Gastrocnemius medialis (tissue), 3 donors: ENCODE measurements around the genes UBE2Q2 and TMEM266.

DNA sequence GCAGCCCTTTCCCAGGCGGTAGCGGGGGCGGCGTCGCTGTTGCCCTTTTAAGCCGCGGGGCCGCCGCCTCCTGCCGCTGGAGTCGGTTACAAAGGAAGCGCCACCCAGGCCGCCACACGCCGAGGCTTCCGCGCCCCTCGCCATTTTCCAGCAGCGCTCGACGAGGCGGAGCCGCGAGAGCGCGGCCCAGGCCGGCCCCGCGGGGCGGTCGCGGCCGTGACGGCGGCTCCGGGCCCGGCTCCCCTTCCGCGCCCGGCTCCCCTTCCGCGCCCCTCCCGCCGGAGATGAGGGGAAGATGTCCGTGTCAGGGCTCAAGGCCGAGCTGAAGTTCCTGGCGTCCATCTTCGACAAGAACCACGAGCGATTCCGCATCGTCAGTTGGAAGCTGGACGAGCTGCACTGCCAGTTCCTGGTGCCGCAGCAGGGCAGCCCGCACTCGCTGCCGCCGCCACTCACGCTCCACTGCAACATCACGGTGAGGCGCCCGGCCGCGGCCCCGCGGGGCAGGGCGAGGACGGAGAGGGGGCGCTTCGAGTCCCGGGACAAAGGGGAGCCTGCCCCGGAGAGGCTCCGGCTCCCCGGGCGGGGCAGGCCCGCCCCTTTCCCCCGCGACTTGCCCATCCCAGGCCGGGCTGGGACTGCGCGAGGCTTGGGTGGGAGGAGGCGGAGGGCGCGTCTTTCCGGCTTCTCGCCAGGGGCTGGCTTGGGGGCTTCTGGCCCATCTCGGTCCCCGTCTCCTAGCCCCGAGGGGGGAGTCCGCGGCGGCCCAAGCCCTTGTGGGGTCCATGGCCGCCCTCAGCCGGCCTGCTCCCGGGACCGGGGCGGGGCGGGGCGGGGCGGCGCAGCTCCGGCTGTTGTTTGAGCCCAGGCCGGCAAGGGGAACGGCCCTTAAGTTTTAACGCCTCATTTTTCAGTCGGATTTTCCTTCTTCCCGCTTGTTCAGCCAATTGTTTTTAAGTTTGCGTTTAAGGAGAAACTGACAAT is at the start of gene UBE2Q2:
Gene UBE2Q2 (plus strand): TSS at position 76 of the 984 bp plus-strand sequence.
- PRO-cap = bidirectional peak, plus-strand start at position 76 of the sequence, minus-strand start outside the sequence; bidirectional peak, plus-strand start at position 643 of the sequence, minus-strand start at position 584 of the sequence; unidirectional peak, minus-strand start at position 809 of the sequence
- RAMPAGE, long total RNA, 3 experiments = no peak in any of the 3 experiments

DNA sequence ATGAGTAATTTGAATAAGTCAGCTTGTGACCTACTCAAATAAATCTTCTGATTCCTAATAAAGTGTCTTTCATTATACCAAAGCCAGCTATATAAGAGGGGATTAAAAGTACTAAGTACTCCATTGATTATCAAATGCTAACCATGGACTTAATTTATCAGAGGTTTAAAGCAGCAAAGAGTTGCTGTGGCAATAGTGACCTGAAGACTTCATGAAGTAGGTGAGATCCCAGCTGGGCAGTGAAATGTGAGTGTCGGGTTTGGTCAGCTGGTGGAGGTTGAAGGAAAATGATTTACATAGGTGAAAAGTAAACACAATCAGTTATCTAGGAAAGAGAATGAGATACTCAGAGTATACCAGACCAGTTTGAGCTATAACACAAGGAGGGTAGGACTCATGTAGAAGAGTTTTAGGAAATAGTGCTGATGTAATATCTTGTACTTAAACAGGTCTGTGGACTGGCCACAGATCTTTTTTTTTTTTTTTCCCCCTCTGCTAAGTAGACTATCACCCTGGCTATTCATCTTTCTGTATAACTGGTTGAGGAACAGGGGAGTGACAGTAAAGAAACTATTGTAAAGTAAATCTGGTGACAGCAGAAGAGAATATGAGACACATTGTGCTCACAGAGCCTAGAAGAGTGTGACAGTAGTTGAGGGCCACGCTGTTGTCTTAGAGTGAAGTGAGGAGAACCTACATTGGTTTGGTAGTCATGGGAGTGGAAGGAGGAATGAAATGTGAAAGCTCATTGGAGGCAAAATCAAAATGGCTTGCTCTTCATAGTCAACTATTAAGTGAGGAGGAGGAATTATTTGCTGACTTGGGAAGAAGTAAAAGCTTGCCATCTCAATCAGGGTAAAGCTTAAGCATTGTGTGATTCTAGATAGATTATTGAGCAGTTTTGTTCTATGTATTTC is 16.3 kb upstream of the FBXO22 start:
- PRO-cap = no peak
- RAMPAGE, long total RNA, 3 experiments = no peak in any of the 3 experiments

- PRO-cap = bidirectional peak, plus-strand start at chr15:76059985, minus-strand start at chr15:76059762
- RAMPAGE, long total RNA, 3 experiments = start-site peak on the minus strand in 3 of 3 experiments, at chr15:76060208-76060230 at its widest, 12 to 58 reads per replicate
Observed at GRCh38 chr15:76059500-76060439, at the start of gene TMEM266. TSS of gene TMEM266 (plus strand) at chr15:76059985.

GRCh38 chr15:76170183-76170382 is 110.3 kb downstream of the TMEM266 start:
- PRO-cap = no peak
- RAMPAGE, long total RNA, 3 experiments = no peak in any of the 3 experiments

DNA sequence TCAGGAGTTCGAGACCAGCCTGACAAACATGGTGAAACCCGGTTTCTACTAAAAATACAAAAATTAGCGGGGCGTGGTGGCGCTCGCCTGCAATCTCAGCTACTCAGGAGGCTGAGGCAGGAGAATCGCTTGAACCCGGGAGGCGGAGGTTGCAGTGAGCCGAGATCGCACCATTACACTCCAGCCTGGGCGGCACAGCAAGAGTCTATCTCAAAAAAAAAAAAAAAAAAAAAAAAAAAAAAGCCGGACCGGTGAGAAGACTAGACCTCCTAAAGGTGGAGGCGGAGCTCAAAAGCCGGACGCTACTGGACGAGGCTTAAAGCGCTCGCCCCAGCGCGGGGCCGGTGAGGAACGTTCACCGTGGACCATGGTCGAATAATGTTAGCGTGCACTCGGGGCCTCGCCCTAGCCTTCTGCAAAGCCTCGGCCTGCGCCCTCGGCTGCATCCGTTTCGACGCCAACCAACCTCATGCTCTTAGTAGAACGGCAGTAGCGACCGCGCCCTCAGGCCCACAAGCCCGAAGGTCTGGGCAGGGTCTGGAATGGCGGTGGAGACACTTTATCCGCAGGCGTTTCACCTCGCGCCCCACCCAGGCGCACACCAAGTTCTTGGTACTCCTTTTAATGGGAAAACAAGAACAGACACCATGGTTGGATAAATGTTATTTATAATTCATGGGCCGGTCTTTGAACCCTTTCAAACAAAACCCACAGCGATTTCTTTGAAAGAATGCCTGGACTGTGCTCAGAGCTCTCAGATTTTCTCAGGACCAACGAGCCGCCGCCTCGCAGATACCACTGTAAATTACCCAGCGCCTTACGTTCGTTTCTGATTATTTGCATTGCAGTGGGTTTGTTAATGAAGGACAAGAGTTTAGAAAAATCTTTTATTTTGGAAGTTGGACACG is 1.4 kb upstream of the ISL2 start:
- PRO-cap = no peak
- RAMPAGE, long total RNA, 3 experiments = no peak in any of the 3 experiments

DNA sequence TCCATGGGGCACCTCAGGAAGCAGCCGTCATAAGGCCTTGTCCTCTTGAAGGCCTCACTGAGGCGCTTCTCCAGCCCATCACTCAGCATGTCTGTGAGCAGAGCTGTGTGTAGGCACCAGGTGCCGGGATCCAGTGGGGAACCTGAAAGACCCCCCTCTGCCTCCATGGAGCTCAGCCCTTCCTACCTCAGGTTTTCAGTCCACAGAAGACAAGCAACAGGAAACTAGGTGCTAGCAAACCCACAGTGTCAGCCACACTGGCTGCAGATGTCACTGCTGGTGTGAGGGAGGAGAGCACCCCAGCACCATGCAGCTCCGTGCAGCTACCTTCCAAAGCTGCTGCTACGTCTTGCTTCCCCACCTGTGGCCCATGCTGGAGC is 17.9 kb downstream of the PSTPIP1 start:
- PRO-cap = no peak
- RAMPAGE, long total RNA, 3 experiments = no peak in any of the 3 experiments

- PRO-cap = no peak
- RAMPAGE, long total RNA, 3 experiments = no peak in any of the 3 experiments
Observed at GRCh38 chr15:77372603-77373183, 47.2 kb downstream of the PEAK1 start.

DNA sequence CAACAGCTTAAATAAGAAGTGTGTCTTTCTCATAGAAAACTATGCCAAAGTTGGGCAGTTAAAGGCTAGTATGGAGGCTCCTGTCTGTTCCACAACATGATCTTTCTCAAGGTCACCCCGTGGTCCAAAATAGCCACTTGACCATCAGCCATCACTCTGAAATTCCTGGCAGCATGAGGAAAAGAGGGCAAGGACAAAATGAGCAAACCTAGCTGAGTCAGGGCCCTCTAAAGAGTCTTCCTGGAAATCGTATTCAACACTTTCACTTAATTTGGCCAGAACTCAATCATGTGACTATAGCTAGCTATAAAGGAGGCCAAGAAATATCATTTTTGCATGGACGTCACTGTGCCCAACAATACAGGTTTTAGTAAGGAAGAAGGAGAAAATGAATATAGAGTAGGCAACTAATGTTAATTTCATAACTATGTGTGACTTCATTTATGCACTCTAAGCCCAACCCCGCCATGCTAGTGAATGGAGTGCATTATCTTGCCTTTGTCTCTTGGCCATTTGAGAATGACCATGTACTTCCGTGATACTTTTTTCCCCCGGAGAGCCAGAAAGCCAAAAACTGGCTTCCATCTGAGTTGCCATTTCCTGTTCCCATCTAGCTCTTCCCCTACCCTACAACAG is 66.3 kb downstream of the HMG20A start:
- PRO-cap = no peak
- RAMPAGE, long total RNA, 3 experiments = no peak in any of the 3 experiments

- PRO-cap = unidirectional peak, plus-strand start at chr15:77513458
- RAMPAGE, long total RNA, 3 experiments = no peak in any of the 3 experiments
Observed at GRCh38 chr15:77513064-77513780, 92.5 kb downstream of the HMG20A start.

- PRO-cap = no peak
- RAMPAGE, long total RNA, 3 experiments = no peak in any of the 3 experiments
Observed at GRCh38 chr15:77568781-77569227, 63.9 kb downstream of the LINGO1 start.

DNA sequence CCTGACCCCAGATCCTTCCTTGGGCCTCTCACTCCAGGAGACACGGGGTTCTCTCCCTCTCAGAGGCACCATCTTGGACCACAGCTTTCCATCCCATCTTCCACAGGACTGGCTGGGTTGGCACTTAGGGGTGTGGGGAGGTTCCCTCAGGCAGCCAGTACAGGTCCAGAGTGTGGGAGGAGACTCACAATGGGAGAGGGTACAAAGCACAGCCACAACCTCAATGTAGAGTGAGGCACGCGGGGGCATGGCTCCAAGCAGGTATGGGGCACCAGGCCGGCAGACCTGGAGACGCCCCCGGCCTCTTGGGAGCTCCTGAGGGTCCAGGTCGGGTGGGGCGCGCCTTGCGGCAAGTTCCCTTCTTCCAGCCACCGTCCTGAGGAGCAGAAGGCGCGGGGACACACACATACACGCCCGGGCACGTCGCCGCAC is 185.5 kb upstream of the LINGO1 start:
- PRO-cap = no peak
- RAMPAGE, long total RNA, 3 experiments = no peak in any of the 3 experiments

DNA sequence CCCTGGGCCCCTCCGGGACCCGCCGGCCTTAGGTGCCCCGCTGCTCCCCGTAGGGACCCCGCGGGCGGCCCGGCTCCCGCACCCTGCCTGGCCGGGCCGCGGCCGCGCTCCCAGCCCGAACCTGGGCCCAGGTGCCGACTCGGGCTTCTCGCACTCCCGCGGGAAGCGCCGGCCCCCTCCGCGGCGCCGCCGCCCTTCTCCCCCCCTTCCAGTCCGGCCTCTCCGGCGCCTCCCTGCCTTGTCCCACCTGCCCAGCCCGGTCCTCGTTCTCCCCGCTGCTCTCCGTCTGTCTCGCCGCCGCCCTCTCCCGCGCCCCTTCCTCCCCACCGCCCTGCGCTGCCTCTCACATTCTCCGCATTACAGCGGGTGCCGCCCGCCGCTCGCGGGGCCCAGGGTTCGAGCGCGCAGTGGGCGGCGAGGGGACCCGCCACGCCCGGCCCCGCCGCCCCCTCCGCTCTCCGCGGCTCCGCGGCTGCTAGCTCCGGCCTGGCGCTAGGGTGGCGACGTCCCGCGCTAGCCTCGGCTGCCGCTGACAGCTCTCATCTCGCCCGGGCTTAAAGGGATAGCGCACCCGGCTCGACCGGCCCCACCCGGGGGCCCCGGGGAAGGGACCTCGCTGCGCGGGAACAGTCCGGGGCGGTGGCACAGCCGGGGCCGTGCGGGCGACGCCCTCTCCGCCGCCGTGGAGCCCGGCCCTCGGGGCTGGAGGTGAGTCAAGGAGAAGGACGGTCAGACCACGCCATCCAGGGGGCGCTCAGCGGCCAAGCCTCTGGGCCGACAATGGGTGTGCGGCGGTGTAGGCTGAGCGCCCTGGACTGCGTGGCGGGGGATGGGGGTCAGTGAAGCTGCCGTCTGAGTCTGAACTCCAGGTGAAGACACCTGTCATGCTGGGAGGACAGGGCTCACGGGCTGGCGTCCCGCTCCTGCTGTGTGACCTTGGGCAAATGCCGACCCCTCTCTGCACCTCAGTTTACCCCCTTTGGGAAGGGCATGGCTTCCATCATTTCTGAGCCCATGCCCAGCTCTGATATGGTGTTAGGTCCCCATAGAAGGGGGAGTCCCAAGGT is 187.3 kb upstream of the LINGO1 start:
- PRO-cap = no peak
- RAMPAGE, long total RNA, 3 experiments = no peak in any of the 3 experiments

GRCh38 chr15:77910359-77910901 is 167.1 kb downstream of the TBC1D2B start:
- PRO-cap = unidirectional peak, plus-strand start at chr15:77910615
- RAMPAGE, long total RNA, 3 experiments = no peak in any of the 3 experiments

DNA sequence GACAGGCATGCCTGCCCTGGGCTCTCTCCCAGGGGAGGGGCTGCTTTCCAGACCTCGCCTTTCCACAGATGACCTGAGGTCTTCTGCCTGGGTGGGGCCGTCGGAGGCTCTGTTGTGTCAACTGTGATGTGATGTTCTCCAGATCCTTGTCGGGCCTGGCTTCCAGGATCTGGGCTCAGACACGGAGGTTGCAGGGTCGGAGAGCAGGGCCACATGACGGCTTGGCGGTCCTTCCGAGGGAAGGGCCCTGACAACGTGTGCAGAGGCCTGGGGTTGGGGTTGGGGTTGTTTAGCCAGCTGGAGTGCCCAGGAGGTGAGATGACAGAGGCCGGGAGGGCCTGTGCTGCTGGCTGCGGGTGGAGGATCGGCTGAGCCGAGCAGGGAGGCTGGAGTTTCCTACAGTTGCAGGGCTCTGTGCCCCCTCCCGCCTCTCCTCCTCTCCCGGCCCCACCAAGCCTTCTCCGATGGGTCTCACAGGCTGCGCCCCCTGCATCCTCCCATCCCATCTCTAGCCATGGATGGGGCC is 101.9 kb downstream of the TBC1D2B start:
- PRO-cap = no peak
- RAMPAGE, long total RNA, 3 experiments = no peak in any of the 3 experiments

- PRO-cap = no peak
- RAMPAGE, long total RNA, 3 experiments = no peak in any of the 3 experiments
Observed at GRCh38 chr15:78209778-78210479, 24.4 kb downstream of the ACSBG1 start.

DNA sequence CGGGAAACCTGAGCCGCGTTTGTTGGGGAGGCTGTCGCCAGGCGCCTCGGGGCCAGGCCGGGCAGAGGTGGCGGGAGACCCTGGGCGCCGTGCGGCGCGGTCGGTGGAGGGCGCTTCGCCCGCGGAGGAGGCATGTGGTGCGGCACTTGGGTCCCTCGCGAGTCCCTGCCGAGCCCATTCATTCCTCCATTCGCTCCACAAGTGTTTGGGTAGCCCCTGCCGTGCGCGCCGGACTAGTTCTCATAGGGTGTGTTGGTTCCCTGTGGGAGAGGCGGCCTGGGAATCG is 551 bp downstream of the DNAJA4 start:
- PRO-cap = no peak
- RAMPAGE, long total RNA, 3 experiments = no peak in any of the 3 experiments

DNA sequence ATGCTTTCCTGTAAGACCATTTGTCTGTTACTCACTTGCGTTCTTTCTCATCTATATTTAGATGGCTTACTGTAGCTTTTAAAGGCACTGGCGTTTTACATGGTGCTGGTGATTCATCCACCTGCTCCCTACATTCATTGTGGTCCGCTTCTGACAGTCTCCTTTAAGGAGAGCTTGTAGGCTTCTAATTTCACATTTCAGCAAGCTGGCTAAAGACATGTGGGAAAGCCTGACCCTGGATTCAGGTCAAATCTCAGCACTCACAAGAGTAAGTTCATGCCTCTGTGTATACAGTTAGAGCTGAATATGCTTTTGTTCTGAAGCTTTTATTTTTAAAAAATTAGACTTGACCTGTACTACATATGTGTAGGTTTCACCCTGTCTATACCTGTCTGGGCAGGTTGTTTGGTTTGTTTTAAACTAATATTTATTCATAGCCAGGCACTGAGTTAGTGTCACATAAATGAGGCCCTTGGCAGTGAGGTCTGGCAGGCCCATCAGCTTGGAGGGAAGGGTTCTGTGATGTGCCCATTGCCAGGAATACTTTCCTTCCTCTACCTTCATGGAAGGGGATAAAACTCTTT is 1.8 kb downstream of the DNAJA4 start:
- PRO-cap = bidirectional peak, plus-strand start at position 193 of the sequence, minus-strand start outside the sequence
- RAMPAGE, long total RNA, 3 experiments = start-site peak on the plus strand in 1 of 3 experiments, centred at position 205 of the sequence, 18 reads per replicate

DNA sequence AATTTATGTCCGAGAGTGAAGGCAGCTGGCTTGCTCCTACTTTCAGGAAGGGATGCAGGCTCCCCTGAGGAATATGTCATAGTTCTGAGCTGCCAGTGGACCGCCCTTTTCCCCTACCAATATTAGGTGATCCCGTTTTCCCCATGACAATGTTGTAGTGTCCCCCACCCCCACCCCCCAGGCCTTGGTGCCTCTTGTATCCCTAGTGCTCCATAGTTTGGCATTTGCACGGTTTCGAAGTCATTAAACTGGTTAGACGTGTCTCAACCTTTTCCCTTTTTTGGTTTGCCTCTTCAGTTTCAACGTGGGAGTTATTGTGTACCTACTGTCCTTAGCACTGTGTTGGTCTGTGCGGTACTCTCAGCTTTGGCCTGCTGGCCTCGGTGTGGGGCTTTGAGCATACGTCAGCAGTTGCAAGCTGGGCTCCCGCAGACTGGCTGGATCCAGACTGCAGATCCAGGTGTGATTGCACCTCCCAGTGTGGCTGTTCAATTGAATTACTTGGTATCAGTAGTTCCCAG is 7.9 kb downstream of the CRABP1 start:
- PRO-cap = no peak
- RAMPAGE, long total RNA, 3 experiments = no peak in any of the 3 experiments

- PRO-cap = no peak
- RAMPAGE, long total RNA, 3 experiments = no peak in any of the 3 experiments
Observed at GRCh38 chr15:78508336-78508775, 979 bp downstream of the HYKK start.

DNA sequence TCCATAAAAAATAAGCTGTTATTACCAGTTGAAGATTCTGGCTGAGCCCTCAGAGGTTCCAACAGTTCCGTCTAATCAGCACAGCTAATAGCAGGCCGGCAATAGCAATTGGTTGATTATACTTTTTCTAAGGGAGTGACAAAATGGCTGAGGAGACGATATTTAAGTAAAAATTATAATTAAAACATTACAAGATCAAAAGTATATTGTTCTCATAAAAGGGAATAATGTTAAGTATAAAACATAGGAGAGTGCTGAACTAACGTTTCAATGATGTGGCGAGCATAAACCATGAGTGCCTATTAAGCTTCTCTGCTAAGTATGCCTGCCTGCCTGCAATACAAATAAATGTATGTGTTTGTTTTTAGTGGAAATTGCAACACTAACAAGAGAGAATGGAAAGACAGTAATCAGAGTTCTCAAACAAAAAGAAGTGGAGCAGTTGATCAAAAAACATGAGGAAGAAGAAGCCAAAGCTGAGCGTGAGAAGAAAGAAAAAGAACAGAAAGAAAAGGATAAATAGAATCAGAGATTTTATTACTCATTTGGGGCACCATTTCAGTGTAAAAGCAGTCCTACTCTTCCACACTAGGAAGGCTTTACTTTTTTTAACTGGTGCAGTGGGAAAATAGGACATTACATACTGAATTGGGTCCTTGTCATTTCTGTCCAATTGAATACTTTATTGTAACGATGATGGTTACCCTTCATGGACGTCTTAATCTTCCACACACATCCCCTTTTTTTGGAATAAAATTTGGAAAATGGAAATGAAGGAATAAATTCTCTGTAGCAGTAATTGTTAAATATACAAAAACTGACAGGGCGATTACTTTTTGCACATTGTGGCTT is 8.4 kb downstream of the PSMA4 start:
- PRO-cap = no peak
- RAMPAGE, long total RNA, 3 experiments = no peak in any of the 3 experiments